SK-N-DZ (cell line): ENCODE data around the genes CENPVL2, GSPT2, MAGED1 and MAGED4B.

DNA sequence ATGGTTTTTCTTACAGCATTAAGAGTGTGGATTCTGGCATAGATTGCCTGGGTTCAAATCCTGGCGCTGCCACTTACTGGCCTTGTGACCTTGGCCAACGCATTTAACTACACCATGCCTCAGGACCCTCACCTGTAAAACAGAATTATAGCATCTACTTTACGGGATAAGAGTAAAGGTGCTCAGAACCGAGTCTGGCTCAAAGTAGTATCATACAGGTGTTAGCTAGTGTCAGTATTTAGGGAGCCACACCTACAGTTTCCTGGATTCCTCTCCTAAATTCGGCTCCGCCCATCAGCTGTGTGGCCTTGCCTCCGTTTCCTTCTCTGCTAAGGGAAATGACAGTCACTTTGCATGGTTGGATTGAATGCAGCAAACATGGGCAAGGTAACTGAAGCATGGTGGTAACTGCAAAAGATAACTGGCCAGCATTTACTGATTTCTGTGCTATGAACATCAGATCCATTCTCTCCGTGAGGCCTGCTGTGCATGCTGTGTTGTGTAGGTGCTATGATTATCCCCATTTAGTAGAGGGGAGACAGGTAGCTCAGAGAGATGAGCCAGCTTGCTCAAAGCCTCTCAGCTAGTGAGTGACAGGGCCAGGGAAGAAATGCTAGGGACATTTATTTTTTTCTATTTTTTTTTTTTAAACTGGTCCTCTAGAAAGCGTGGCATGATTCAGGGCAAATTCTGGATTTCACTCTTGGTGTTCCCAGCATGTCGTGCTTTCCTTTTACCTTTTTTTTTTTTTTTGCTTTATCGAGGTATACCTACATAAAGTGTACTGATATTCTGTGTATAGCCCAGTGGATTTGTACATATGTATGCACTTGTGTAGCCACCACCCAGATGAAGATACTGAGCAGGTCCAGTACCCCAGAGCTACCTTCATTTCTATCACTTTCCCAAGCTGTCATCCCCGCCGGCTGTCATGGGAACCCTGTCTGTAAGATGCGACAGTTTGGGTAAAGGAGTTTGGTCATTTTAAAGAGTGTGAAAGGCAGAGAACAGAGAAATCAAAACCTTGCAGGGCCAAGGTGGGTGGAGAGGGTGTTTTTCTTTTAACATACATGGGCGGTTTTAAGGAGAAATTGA is 3.0 kb downstream of the PPP1R3F start:
RAMPAGE:
- cytosol, long total RNA: no peak
- nucleus, long total RNA: no peak

GRCh38 chrX:49877273-49877738 is 2.0 kb upstream of the USP27X start:
RAMPAGE:
- cytosol, long total RNA: no peak
- nucleus, long total RNA: no peak

DNA sequence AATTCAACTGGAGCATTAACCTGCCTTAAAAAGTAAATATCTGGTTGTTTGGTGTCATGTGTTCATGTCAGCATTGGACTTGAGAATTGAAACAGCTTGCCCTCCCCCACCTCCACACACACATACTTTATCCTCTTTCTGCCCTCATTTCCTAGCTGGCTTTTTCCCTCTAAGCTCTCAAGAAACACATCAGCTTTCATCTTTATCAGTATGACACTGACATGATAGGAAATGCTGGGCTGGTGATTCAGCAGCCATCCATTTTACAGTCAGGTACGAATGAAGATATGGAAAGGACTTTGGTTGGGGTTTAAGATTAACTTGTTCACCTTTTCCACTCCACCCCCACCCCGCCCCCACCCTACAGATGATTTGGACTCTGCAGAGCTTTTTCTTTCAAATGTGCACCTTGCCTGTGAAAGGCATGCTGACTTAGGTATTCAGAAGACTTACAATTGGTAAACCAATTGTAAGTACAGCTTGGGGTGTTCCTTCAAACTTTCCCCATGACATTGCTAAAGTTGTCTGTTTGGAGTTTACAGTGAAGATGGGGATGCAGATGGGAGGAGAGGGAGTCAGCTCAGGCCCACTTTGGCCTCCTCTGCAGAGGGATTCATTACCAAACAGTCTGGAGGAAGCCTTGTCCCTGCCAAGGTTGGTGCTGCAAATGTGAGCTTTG is 132.5 kb downstream of the AKAP4 start:
RAMPAGE:
- cytosol, long total RNA: no peak
- nucleus, long total RNA: no peak

DNA sequence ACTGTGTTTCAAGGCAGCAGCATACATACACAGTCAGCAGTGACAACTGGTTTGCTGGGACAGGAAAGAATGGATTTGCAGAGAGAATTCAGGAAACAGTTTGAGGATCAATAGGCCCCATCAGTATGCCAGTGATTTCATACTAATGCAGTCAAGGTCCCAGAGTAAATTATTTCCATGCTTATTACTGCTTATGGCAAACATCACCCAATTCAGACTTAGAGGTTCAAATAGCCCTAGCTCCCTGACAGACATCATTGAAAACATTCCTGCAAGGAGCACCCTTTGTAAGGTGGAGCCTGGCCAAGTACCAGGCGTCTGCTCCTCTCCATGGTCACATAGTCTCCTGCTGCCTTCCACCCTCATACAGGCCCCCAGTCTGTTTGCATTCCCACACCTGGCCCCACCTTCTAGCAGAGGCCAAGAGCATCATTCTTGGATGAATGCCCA is 43.5 kb downstream of the SHROOM4 start:
RAMPAGE:
- cytosol, long total RNA: no peak
- nucleus, long total RNA: no peak

DNA sequence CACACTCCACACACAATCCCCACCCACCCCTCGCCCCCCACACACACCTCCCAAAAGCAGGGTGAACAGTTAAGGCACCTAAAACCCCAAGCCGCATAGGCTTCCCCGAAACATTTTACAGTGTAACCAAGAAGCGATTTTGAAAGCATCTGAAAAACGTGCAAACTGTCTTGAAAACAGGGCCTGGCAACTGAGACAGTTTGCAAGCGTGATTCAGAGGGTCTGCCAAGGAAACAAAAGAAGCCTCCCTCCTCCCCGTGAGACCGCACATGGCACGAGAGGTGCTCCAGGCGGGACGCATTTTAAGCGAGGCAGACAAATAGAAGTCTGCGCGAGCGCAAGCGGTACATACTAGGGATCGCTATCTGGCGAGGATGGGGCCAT is 801 bp downstream of the NUDT11 start:
RAMPAGE:
- cytosol, long total RNA: no peak
- nucleus, long total RNA: no peak

DNA sequence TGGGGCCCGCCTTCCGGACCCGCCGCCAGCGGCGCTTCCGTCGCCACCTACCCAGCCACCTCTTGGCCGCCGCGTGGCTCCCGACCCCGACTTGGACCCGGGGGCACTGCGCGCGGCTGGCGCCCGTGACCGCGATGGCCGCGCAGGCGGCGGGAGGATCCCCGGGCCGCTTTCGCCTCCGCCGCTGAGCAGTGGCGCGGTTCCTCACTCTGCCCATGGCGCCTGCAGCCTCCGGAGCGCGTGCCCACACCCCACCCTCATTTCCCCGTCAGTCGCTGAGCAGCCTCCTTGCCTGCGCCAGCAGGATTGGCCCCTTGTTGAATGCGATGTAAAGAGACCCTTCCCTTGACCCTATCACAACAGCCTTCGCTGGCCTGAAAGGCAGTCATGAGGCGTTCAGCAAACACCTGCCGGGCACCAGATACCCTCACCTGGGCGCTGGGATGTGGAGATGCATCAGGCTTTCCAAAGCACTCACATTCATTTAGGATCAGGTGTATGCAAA is at the start of gene CENPVL2:
Gene CENPVL2, minus strand, starts transcription at position 217 of the 505 bp plus-strand sequence.
RAMPAGE:
- cytosol, long total RNA: no peak
- nucleus, long total RNA: no peak

RAMPAGE:
- cytosol, long total RNA: no peak
- nucleus, long total RNA: no peak
Observed at GRCh38 chrX:51743010-51744108, at the start of gene GSPT2. GSPT2 (plus strand) TSS chrX:51743442.

DNA sequence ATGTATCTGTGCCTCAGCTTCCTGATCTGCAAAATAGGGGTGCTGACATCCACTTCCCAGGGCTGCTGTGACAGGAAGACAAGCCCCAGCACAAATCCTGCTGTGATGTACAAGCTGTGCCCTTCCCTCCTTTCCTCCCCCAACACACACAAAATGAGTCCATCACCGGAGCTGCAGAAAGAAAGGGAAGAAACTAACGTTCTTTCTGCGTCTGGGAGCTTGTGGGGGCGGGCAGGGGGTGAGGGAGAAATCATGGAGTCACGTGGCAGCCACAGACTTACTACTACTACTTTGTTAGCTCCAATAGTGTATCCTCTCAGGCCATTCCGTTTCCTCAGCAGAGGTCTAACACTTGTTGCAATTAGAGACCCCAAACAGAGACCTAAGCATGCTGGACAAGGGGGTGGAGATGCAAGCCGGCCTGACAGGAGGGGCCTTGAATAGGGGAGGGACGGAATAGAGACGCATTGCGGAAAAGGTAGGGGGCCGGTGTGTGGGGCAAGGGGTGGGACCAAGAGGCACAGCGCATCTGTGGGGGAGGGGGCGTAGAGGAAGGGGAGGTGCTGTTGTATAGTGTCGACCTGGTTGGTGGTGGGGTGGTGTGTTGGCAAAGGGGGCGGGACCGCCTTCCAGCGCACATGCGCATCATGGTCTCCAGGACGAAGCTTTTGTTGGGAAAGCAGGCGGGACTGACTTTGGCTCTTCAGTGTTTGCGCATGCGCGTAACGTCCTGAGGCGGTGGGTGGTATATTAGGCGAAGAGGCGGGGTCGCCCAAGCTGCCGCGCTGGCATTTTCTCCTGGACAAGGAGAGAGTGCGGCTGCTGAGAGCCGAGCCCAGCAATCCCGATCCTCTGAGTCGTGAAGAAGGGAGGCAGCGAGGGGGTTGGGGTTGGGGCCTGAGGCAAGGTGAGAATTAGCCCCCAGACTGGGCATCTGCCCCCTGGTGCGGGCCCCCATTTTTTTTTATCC is at the start of gene MAGED1:
Gene MAGED1, plus strand, starts transcription at position 775 of the 970 bp plus-strand sequence.
RAMPAGE:
- cytosol, long total RNA: start-site peak on the plus strand centred at position 797 of the sequence, 31 bp wide, 265 and 547 reads in 2 replicates
- nucleus, long total RNA: start-site peak on the plus strand centred at position 791 of the sequence, 33 bp wide, 533 and 97 reads in 2 replicates

DNA sequence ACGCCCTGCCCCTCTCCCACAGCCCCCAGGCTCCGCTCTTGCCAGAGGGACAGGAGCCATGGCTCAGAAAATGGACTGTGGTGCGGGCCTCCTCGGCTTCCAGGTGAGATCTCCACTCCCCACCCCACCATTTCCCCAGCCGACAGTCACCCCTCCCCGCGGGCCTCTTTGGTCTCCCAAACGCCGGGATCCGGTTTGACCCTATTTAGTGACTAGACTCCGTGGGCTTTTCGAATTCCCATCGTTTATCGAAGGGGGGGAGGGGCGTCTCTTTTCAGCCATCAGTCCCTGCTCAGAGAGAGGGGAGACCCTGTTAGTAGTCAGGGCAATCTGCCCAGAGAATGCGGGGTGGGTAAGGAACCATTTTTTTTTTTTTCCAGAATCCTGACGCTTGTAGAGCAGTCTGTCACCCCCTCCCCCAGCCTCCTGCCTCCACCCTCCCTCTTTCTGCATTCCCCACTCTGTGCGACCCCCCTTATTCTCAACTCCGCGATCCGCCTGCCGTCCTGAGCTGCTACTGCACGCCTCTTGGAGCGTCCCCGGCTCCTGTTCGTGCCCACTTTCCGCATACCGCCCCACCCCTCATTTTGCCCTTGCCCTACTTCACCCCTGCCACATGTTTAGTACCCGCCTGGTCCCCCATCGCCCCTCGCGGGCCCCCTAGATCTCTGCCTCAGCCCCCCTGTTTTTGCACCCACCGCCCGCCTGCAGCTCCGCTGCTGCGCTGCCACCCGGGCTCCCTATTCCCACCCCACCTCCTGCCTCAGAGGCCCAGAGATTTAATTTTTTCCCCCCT is 1.0 kb downstream of the MAGED1 start:
RAMPAGE:
- cytosol, long total RNA: no peak
- nucleus, long total RNA: no peak

RAMPAGE:
- cytosol, long total RNA: no peak
- nucleus, long total RNA: no peak
Observed at GRCh38 chrX:52068885-52069611, at the start of gene MAGED4B. MAGED4B (minus strand) TSS chrX:52069183.

DNA sequence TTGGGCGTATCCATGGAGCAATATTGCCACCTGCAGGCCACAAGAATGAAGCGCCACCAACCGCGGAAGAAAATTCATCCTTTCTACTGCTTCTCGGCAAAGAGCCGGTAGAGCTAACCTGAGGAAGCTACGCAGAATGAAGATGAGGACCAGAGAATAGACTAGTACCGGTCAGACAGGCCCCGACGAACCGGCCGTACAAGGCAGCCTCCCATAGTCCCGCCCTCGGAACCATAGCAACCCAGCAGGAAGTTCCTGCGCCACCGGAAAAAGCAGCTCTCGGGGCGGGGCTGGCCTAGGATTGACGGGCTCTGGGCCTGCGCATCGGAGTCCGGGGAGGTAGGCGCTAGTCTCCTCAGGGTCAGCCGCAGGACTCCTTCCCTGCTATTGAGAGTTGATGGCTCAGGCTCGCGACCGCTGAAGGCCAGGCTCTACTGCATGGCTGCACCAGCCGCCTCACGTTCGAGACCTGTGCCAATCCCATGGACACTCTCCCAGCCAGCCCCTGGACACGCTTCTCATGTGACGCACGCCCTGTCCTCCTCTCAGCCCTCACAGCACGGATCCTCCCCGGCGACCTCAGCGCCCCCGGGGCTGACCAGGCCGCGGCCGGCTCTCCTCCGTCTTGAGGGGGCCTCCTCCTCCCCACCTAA is 77.1 kb downstream of the MAGED4 start:
RAMPAGE:
- cytosol, long total RNA: no peak
- nucleus, long total RNA: no peak

RAMPAGE:
- cytosol, long total RNA: no peak
- nucleus, long total RNA: no peak
Observed at GRCh38 chrX:52574360-52574851, 57.5 kb upstream of the XAGE1B start.

GRCh38 chrX:53083345-53083691 is 1.2 kb downstream of the TSPYL2 start:
RAMPAGE:
- cytosol, long total RNA: no peak
- nucleus, long total RNA: no peak

GRCh38 chrX:53083692-53083913 is 1.4 kb downstream of the TSPYL2 start:
RAMPAGE:
- cytosol, long total RNA: no peak
- nucleus, long total RNA: no peak

RAMPAGE:
- cytosol, long total RNA: no peak
- nucleus, long total RNA: no peak
Observed at GRCh38 chrX:53084348-53085547, 2.6 kb downstream of the TSPYL2 start.

DNA sequence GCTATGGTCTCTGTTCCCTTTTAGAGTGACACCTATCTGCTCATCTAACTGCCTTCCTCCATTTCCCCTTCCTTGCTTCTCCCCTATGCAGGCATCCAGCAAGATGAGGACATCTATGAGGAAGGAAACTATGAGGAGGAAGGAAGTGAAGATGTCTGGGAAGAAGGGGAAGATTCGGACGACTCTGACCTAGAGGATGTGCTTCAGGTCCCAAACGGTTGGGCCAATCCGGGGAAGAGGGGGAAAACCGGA is 5.4 kb downstream of the TSPYL2 start:
RAMPAGE:
- cytosol, long total RNA: no peak
- nucleus, long total RNA: no peak

GRCh38 chrX:53116030-53116641 is 22.2 kb downstream of the KANTR start:
RAMPAGE:
- cytosol, long total RNA: no peak
- nucleus, long total RNA: no peak

GRCh38 chrX:53280647-53280905 is 40.6 kb downstream of the IQSEC2 start:
RAMPAGE:
- cytosol, long total RNA: no peak
- nucleus, long total RNA: no peak

RAMPAGE:
- cytosol, long total RNA: no peak
- nucleus, long total RNA: no peak
Observed at GRCh38 chrX:53290336-53290801, 30.8 kb downstream of the IQSEC2 start.

DNA sequence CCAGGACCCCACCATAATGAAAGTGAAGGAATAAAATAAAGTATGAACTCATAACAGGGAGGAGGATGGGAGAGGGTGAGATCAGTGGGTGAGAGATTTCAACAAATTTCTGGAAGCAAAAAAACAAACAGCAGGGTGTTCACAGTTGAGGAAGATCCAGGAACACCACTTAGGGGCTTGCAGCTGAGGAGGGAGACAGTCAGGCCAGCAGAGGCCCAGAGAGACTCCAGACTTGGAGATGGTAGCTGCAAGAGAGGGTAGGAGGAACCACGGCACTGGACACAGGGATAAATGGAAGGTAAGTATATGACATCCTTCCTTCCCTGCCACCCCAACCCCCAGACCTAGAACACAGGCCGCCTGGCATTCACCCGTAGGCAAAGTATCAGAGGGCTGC is 14.5 kb downstream of the IQSEC2 start:
RAMPAGE:
- cytosol, long total RNA: no peak
- nucleus, long total RNA: no peak